Mammary epithelial cell (primary cell): Measurements from ENCODE around the genes SHFL and ICAM1.

DNA sequence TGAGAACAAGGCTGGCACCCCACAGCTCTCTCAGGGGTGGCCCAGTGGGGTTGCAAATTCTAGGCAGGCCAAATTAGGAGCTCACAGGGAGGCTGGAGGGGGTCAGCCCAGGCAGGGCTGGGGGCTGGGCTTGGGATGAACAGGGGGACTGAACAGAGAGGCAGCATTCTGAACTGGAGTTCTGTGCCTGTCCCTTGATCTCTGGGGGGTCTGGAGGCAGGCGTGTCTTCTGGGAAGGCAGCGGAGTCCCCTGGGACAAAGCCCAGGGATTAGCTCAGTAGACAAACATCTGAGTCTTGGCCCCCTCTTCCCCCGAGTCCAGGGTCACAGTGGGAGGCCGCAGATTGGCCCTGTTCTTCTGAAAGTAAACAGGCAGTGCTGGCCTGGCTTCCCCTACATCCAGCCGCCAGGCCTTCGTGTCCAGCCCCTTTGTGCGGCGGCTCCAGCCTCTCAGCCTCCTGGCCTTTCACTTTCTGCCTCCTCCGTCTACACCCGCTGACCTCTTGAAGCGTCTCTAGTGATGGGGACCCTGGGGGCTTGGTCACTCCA is 912 bp downstream of the NFILZ start:
- CAGE, long polyA plus RNA, result no peak
- RRBS, result no CpG with 5 or more reads among the region's 11 CpGs

DNA sequence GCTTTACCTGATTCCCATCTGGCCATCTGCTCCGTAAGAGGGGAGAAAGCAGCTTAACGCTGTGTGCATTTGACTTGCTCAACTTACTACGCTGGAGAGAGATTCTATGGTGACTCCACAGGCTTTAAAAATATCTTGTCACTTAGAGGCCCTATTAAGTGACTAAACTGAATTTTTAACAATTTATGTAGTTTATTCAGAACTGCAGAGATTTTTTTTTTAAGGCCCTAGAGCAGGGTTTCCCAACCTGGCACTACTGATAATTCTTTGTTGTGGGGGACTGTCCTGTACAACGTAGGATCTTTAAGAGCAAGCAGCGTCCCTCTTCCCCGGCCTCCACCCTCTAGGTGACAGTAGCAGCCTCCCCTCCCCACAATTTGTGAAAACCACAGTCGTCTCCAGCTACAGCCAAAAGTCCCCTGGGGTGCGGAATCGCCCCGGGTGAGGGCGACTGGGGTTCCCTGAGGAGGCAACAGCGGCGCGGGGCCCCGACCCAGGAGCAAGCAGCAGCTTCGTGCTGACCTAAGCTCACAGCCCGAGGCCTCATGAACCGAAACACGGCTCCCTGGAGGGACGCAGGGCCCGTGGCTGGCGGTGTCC is 447 bp downstream of the ZNF558 start:
- CAGE, long polyA plus RNA, result no peak
- RRBS, result 0% methylated on average over 3 of the region's 22 CpGs

DNA sequence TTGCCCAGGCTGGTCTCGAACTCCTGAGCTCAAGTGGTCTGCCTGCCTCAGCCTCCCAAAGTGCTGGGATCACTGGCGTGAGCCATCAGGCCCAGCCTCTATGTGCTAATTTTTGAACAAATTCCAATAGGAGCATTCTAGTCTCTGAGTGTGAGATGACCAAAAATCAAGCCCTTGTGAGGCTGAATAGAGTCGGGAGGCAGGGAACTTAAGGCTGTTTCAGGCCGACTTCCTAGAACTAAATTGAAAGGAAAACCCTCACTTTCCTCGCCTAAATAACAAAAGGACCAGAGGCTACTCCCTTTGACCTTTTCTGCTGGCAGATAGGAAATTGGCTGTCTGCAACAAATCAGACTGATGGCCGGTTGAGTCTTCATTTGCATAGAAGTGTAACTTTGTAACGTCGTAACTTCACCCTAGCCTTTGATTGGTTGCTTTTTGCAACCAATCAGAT is 720 bp upstream of the ZNF559 start:
- CAGE, long polyA plus RNA, result no peak
- RRBS, result no CpG with 5 or more reads among the region's 8 CpGs

DNA sequence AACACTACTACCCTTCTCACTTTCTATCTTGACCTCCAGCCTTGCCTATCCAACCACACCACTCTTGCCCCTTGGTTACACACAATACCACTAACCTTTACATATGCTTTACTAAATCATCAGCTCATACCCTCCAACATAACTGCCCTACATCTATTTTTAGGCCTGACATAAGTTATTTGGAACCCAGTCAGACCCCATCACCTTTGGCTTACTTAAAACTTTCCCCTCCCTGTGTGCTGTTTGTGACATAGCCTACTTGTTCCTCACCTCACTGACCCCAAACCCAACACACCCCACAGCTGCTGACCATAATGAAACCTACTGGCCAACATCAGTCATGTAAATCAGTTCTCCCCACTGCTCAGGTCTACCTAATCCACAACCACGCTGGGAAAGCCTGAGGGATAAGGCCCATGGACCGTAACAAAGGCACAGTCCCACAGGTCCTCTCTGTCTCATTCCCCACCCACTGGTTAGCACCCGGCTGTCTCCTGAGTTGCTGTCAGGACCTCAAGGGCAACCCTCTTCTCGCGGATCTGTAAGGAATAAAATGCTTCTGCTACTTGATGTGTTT is 4.9 kb downstream of the ZNF266 start:
- CAGE, long polyA plus RNA, result no peak
- RRBS, result no CpG with 5 or more reads among the region's 5 CpGs

DNA sequence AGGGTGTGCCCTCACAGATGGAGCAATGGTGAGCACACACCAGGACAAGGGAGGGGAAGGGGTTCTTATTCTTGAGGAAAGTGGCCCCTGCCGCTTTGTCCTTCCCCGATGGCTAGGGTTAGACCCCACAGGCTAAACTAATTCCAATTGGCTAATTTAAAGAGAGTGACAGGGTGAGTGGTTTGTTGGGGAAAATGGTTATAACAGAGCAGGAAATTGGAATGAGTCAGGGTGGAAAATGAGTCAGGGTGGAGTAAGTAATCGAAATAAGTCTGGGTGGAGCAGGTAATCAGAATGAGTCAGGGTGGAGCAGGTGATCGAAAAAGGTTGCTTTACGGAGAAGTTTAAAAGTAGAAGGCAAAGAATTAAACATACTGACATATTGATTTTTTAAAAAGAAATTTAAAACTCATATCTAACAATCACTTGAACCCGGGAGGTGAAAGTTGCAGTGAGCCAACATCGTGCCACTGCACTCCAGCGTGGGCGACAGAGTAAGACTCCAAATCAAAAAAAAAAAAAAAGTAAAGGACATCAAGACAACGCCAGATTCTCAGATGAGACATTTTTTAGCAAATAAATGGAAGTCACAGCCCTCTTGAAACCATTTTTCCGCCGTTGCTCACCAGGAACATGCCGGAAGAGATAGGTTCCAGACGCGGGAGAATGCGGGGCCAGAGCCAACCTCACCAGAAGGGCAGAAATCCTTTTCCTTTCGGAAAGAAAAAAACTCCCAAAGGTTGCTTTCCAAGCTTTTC is 715 bp downstream of the ZNF562 start:
- CAGE, long polyA plus RNA, result no peak
- RRBS, result no CpG with 5 or more reads among the region's 17 CpGs

GRCh38 chr19:10085901-10086532 is at the start of gene SHFL:
Gene SHFL (plus strand): TSS chr19:10086317.
- CAGE, long polyA plus RNA, result no peak
- RRBS, result under 1% methylated on average over 9 of the region's 71 CpGs

GRCh38 chr19:10114118-10114958 is 2.8 kb downstream of the P2RY11 start:
- CAGE, long polyA plus RNA, result no peak
- RRBS, result no CpG with 5 or more reads among the region's 43 CpGs

DNA sequence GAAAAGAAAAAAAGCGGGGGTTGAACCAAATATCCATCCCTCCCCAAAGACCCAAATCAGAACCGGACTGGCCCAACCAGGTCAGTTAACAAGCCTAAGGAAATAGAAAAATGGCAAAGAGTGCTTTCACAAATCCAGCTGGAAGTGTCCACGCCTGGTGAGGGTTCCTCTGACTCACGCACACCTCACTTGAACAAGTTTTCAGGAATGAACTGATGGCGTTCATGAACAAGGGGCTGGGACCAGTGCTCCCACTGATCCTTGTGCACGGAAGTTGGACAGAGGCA is 1.1 kb downstream of the DNMT1 start:
- CAGE, long polyA plus RNA, result no peak
- RRBS, result no CpG with 5 or more reads among the region's 6 CpGs

DNA sequence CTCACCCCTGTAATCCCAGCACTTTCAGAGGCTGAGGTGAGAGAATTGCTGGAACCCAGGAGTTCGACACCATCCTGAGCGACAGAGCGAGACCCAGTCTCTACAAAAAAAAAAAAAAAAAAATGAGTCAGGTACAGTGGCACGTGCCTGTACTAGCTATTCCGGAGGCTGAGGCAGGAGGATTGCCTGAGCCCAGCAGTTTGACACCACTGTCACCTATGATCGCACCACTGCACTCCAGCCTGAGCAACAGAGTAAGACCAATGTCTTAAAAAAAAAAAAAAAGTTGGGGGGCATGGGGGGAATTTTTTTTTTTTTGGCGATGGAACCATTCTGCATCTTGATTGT is 8.0 kb upstream of the S1PR2 start:
- CAGE, long polyA plus RNA, result no peak
- RRBS, result no CpG with 5 or more reads among the region's 7 CpGs

DNA sequence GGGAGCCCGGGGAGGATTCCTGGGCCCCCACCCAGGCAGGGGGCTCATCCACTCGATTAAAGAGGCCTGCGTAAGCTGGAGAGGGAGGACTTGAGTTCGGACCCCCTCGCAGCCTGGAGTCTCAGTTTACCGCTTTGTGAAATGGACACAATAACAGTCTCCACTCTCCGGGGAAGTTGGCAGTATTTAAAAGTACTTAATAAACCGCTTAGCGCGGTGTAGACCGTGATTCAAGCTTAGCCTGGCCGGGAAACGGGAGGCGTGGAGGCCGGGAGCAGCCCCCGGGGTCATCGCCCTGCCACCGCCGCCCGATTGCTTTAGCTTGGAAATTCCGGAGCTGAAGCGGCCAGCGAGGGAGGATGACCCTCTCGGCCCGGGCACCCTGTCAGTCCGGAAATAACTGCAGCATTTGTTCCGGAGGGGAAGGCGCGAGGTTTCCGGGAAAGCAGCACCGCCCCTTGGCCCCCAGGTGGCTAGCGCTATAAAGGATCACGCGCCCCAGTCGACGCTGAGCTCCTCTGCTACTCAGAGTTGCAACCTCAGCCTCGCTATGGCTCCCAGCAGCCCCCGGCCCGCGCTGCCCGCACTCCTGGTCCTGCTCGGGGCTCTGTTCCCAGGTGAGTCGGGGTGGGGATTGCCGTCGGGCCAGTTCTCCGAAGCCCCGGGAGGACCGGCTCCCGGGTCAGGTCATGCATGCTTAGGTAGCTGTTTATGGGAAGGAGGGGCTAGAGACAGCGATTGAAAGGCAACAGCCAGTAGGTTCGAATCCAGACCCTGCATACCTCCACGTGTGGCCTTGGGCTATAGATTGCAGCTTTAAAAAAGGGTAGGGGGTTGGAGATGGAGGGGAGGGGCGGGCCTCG is at the start of gene ICAM1:
ICAM1 (plus strand) TSS at position 511 of the 863 bp plus-strand sequence.
- CAGE, long polyA plus RNA, result no peak
- RRBS, result 12% methylated on average over 21 of the region's 54 CpGs

DNA sequence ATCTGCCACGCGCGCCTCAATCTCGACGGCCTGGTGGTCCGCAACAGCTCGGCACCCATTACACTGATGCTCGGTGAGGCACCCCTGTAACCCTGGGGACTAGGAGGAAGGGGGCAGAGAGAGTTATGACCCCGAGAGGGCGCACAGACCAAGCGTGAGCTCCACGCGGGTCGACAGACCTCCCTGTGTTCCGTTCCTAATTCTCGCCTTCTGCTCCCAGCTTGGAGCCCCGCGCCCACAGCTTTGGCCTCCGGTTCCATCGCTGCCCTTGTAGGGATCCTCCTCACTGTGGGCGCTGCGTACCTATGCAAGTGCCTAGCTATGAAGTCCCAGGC is 978 bp downstream of the ICAM4 start:
- CAGE, long polyA plus RNA, result no peak
- RRBS, result no CpG with 5 or more reads among the region's 22 CpGs

- CAGE, long polyA plus RNA, result no peak
- RRBS, result 92% methylated on average over 11 of the region's 28 CpGs
Observed at GRCh38 chr19:10353315-10353752, 13.9 kb upstream of the ICAM3 start.

- CAGE, long polyA plus RNA, result no peak
- RRBS, result no CpG with 5 or more reads among the region's 7 CpGs
Observed at GRCh38 chr19:10415775-10416146, 4.6 kb upstream of the PDE4A start.

DNA sequence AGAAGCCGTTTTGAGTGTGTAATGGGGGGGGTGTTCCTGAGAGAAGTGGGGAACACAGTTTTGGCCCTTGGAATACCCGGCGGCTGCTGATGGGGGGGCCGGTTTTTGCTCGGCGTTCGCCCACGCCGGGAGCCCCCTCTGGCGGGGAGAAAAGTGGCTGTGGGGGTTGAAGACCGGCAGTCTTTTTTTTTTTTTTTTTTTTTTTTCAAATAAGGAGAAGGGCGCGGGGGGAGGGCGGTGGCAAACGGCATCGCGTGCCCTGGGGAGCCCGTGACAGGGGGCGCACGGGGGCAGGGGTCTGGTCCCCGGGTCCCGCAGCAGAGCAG is 1.5 kb upstream of the PDE4A start:
- CAGE, long polyA plus RNA, result no peak
- RRBS, result no CpG with 5 or more reads among the region's 22 CpGs

DNA sequence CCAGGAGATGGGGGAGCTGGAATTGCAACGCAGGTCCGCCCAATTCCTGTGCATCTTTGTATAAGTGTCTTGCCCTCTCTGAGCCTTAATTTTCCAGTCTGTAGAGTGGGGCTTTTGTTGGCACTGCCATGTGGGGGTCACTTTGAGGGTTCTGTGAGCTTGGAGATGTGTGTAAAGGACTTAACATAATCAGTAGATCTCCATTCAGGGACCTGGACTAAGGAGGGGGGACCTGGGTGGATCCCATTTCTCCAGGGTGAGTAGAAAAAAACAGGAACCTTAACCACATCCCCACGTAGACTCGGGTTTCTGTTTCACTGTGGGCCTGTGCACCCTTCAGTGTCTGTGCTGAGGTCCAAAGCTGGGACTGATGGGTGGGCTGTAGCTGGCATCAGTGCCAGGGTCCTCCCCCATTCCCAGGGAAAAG is 3.2 kb downstream of the PDE4A start:
- CAGE, long polyA plus RNA, result no peak
- RRBS, result no CpG with 5 or more reads among the region's 4 CpGs

- CAGE, long polyA plus RNA, result no peak
- RRBS, result no CpG with 5 or more reads among the region's 19 CpGs
Observed at GRCh38 chr19:10560769-10561430, 4.9 kb downstream of the KRI1 start.

DNA sequence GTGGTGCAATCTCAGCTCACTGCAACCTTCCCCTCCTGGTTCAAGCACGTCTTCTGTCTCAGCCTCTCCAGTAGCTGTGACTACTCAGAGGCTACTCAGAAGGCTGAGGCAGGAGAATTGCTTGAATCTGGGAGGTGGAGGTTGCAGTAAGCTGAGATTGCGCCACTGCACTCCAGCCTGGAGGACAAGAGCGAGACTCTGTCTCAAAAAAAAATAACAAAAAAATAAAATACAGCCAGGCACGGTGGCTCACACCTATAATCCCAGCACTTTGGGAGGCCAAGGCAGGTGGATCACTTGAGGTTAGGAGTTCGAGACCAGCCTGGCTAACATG is 1.4 kb downstream of the SLC44A2 start:
- CAGE, long polyA plus RNA, result no peak
- RRBS, result no CpG with 5 or more reads among the region's 5 CpGs

DNA sequence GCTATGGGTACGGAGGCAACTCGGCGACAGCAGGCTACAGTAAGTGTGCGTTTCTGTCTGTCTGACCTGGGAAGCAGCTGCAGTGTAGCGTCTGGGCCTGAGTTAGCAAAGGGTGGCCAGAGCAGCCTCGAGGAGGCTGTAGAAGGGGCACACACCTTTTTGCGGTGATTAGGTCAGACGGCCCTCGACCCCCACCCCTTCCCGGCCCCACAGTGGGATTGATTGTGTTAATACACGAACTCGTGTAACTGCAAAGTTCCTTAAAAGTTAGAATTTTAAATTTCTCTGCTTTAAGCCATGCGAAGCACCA is 17.4 kb upstream of the QTRT1 start:
- CAGE, long polyA plus RNA, result no peak
- RRBS, result no CpG with 5 or more reads among the region's 13 CpGs

- CAGE, long polyA plus RNA, result no peak
- RRBS, result no CpG with 5 or more reads among the region's 14 CpGs
Observed at GRCh38 chr19:10784121-10784748, 51.8 kb downstream of the TMED1 start.

- CAGE, long polyA plus RNA, result no peak
- RRBS, result 47% methylated on average over 3 of the region's 18 CpGs
Observed at GRCh38 chr19:10831460-10832187, 4.4 kb downstream of the TMED1 start.